HT1080 (cell line): ENCODE data around the genes SEMA3D and TMEM243.

DNA sequence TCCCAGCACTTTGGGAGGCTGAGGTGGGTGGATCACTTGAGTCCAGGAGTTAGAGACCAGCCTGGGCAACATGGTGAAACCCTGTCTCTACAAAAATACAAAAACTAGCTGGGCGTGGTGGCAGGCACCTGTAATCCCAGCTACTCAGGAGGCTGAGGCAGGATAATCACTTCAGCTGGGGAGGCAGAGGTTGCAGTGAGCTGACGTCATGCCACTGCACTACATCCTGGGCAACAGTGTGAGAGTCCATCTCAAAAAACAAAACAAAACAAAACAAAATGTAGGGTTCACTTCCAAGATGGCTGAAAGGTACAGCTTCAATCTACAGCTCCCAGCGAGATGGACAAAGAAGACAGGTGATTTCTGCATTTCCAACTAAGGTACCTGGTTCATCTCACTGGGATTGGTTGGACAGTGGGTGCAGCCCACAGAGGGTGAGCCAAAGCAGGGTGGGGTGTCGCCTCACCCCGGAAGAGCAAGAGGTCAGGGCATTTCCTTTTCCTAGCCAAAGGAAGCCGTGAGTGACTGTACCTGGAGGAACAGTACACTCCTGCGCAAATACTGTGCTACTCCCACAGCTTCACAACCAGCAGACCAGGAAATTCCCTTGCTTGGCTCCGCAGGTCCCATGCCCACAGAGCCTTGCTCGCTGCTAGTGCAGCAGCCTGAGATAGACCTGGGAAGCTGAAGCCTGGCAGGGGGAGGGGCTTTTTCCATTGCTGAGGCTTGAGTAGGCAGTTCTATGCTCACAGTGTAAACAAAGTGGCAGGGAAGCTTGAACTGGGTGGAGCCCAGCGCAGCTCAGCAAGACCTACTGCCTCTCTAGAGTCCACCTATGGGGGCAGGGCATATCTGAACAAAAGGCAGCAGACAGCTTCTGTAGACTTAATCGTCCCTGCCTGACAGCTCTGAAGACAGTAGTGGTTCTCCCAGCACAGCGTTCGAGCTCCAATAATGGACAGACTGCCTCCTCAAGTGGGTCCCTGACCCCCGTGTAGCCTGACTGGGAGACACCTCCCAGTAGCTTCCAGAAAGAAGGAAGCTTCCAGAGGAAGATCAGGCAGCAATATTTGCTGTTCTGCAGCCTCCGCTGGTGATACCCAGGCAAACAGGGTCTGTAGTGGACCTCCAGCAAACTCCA, 291.3 kb downstream of the HGF start:
RAMPAGE:
- cytosol, long total RNA = no peak
- long total RNA = no peak
- nucleus, long total RNA = no peak

DNA sequence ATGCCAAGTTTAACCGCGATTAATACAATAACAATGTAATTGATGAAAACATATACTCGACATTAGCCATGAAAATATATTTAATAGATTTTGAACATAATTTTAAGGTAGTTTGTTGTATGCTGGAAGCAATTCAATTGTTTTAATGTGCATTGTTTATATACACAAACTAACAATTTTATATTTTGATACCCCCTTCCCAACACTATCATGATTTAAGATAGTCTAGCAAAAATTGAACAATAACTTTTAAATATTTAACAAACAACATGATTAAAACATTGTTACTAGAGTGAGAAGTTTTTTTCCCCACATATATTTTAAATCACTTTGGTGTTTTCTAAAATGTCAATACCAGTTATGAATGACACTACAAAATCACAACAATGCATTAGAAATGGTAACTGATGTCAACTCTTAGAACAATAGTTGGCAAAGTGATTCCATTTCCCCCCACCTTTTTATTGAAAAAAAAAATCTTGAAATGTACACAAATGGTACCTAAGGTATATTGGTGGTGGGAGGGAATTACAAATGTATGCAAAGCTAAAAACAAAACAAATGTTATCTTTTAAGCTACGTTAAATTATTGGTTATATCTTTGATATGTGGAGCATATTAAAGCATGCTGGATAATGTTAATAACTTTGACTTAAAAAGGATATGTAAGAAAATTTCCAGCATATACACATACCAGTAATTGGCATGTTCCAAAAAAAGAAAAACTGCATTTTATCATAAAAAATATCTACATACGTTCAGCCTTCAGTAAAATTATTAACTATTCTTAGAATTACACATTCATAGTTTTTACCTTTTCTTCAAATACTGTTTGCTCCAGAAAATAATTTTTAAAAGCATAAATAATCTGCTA, 178.4 kb upstream of the HGF start:
RAMPAGE:
- cytosol, long total RNA = no peak
- long total RNA = no peak
- nucleus, long total RNA = no peak

DNA sequence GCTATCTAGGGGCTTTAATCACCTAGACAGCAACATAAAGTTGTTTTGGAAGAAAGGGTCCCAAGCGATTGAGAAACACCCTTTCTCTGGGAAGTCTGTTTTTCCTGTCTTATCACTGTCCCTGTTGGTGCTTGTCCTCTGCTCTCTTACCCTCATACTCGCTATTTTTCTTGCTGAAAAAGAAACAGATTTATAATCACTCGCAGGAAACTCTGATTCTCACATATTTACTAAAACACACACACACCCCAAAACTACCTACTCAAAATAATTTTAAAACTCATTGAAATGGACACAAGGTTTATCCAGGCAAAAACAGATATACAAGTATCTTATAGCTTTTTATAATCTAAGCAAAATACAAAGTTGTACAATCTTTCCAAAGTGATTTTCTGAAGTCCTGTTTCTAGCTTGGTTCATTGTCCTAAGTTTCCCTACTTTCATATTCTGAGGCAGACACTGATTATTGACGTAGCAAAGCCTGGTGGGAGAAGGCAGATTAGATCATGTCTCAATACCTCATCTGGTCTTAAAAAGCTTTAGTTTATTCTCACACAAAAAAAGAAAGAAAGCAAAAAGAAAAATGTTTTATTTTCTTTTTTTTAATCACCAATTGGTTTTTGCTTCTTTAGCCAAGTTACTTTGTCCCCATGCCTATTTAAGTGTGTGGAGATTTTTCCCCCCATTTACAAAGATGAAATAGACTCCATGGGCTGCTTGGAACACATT, 157.2 kb downstream of the CACNA2D1 start:
RAMPAGE:
- cytosol, long total RNA = no peak
- long total RNA = no peak
- nucleus, long total RNA = no peak

DNA sequence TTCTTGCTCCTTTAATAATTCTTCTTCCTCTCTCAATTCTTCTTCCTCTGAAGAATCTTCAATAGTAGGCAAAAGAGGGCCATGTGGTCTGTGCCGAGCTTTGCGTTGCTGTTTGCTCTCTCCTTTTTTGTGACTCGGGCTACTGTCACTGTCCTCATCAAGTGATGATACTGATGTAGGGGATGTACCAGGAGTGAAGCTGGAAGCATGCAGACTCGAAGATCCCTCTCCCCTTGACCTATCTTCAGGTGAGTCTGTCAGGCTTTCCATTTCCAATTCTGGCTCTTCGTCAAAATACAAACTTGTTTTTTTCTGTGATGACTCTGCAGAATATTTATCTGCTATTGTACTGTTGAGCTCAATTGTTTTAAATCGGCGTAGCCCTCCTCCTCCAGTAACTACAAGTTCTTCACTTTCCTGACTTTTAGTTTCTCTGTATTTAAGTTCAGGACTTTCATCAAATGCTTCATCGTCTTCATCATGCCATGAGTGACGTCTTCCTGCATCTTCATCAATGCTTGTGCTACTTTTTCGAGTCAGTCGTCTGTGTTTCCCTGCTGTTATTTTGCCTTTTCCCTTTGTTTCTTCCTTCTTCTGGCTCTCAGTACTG, 207.0 kb downstream of the PCLO start:
RAMPAGE:
- cytosol, long total RNA = no peak
- long total RNA = no peak
- nucleus, long total RNA = no peak

DNA sequence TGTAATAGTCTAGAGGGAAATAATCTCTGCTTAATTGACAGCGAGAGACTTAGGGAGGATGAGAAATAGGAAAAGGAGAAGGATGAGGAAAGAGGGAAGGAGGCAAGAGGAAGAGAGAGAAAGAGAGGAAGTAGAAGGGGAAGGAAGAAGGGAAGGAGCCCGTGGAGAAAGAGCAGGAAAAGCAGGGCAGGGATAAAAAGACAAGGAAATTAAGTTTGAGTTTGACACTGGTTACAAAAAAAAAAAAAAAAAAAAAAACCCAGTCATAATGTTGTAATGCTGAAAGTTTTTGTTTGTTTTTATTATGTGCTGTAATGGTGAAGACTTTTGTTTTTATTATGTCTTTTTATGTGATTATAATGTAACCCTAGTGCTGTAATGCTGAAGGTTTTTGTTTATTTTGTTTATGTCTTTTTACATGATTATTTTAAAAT, 184.9 kb downstream of the SEMA3A start:
RAMPAGE:
- cytosol, long total RNA = no peak
- long total RNA = no peak
- nucleus, long total RNA = no peak

GRCh38 chr7:84701839-84702411, 484.9 kb downstream of the SEMA3D start:
RAMPAGE:
- cytosol, long total RNA = no peak
- long total RNA = no peak
- nucleus, long total RNA = no peak

GRCh38 chr7:85186568-85187470, at the start of gene SEMA3D:
TSS of gene SEMA3D (minus strand) at chr7:85187056.
RAMPAGE:
- cytosol, long total RNA = start-site peak on the minus strand at chr7:85186794-85186875, 42 and 17 reads in 2 replicates
- long total RNA = no peak
- nucleus, long total RNA = no peak

DNA sequence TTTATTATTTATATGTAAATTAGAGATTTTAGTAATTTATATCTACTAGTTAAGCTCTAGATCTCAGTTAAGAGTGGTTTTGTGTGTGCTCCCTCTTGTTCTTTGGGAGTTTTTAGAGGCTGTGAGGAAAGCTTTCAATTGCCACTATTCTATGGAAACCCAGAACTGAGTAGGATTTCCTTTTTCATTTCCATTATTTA, 14.6 kb upstream of the SEMA3D start:
RAMPAGE:
- cytosol, long total RNA = no peak
- long total RNA = no peak
- nucleus, long total RNA = no peak

GRCh38 chr7:85335575-85335864, 148.7 kb upstream of the SEMA3D start:
RAMPAGE:
- cytosol, long total RNA = no peak
- long total RNA = no peak
- nucleus, long total RNA = no peak

GRCh38 chr7:86340009-86340989, 303.4 kb upstream of the GRM3 start:
RAMPAGE:
- cytosol, long total RNA = no peak
- long total RNA = no peak
- nucleus, long total RNA = no peak

RAMPAGE:
- cytosol, long total RNA = no peak
- long total RNA = no peak
- nucleus, long total RNA = no peak
Measured at GRCh38 chr7:86880122-86880632, 179.3 kb downstream of the ELAPOR2 start.

RAMPAGE:
- cytosol, long total RNA = no peak
- long total RNA = no peak
- nucleus, long total RNA = no peak
Measured at GRCh38 chr7:87056297-87056674, 3.2 kb downstream of the ELAPOR2 start.

RAMPAGE:
- cytosol, long total RNA = no peak
- long total RNA = no peak
- nucleus, long total RNA = no peak
Measured at GRCh38 chr7:87188041-87188524, 31.4 kb downstream of the TMEM243 start.

RAMPAGE:
- cytosol, long total RNA = no peak
- long total RNA = no peak
- nucleus, long total RNA = no peak
Measured at GRCh38 chr7:87216485-87217661, 2.7 kb downstream of the TMEM243 start.

RAMPAGE:
- cytosol, long total RNA = start-site peak on the minus strand at chr7:87219707-87219738, 45 and 37 reads in 2 replicates
- long total RNA = no peak
- nucleus, long total RNA = no peak
Measured at GRCh38 chr7:87219413-87220012, at the start of gene TMEM243. TSS of gene TMEM243 (minus strand) at chr7:87219732.

DNA sequence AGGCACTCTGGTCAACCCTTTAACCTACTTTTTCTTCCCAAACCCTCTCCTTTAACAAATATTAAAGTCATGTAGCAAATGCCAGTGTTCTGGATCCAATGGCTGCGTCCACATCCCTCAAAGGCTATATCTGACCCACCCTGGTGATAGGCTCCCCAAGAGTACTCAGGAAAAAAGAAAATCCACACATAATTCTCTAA, 25.4 kb downstream of the ABCB4 start:
RAMPAGE:
- cytosol, long total RNA = no peak
- long total RNA = no peak
- nucleus, long total RNA = no peak

DNA sequence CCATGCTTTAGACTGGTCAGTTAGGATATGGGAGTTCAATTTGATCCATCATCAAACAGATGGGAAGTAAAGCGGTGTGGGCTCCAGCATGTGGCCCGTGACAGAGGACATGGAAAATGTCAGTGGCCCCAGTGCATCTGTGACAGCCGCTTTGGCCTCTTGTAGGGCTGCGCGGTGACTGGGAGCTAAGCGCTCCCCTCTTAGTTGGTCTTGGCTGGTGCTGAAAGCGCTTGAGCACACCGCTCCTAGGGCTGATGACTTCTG, 36.1 kb upstream of the STEAP1 start:
RAMPAGE:
- cytosol, long total RNA = no peak
- long total RNA = no peak
- nucleus, long total RNA = no peak

DNA sequence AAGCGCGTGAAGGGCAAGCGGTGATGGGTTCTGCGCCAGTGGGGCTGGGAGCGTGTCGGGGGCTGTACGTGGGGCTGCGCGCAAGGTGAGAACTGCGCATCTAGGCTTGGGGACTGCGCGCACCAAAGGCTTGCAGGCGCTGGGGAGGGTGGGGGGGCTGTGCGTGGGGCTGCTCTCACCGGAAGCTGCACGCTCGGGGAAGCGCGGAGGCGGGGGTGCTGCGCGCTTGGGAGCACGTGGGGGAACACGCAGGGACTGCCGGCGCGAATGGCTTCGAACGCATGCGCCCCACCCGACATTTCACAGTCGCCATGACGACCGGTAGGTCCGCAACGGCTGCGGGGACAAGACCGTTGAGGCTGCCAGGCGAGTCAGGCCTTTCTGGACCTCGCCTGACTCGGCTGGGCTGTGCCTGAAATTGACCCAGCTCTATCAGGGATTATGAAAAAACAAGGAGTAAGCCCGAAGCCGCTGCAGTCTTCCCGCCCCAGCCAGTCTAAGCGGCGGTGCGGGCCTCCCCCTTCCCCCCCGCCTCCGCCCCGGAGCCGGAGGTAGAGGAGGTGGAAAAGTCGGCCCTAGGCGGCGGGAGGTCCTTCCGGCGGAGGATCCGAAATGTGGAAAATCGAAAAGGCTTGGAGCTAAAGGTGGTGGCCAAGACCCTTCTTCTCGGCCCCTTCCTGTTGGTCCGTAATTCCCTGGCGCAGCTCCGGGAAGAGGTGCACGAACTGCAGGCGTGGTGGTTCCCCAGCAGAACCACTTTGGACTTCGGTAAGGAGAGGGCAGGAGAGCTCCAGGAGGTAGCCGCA, 35.0 kb upstream of the STEAP1 start:
RAMPAGE:
- cytosol, long total RNA = no peak
- long total RNA = no peak
- nucleus, long total RNA = no peak

GRCh38 chr7:90334979-90335377, 11.5 kb upstream of the GTPBP10 start:
RAMPAGE:
- cytosol, long total RNA = no peak
- long total RNA = no peak
- nucleus, long total RNA = no peak

DNA sequence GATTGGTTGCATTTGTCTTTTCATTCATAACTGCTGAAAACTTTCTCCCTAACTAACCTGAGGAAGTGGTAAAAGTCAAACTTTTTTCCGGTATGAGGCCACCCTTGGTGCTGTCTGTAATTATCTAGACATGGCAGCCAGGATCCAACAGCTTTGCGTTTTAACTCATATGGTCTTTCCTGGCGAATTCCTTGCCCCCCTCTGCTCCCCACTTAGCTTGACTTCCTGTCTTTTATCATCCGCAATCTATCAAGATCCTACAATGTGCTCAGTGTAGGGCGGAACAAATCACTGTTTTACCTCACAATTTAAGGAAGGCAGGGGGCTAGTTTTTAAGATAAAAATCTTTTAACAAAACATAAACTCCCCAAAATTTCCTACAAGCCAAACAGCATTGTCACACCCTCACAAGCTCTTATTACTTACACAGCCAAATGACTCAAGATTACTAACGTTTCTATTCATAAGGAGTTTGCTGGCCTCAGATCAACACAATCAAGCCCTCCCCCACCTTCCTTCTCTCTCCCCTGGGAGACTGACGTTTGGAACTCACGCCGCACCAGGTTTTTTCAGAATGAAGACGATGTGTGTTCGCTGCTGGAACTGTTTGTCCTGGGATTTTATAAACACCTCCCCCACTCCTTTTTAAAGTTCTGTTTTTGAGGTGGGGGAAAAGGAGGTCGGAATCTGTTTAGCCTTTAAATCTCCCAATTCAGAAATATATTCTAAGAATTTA, 1.3 kb upstream of the CDK14 start:
RAMPAGE:
- cytosol, long total RNA = no peak
- long total RNA = no peak
- nucleus, long total RNA = no peak